Colonic mucosa (tissue), 1 donor: ENCODE measurements around a stretch of chr12.

GRCh38 chr12:15220015-15220778 lies 1.0 kb downstream of the RERG start:
- PRO-cap = no peak

- PRO-cap = no peak
Observed at GRCh38 chr12:15862745-15863328, 19.4 kb upstream of the STRAP start.

GRCh38 chr12:15881424-15881770 lies 790 bp upstream of the STRAP start:
- PRO-cap = no peak

GRCh38 chr12:16021114-16021800 lies 110.1 kb downstream of the DERA start:
- PRO-cap = no peak

- PRO-cap = no peak
Observed at GRCh38 chr12:16057934-16058436, 146.9 kb downstream of the DERA start.

GRCh38 chr12:16175985-16176380 lies 101.5 kb downstream of the SLC15A5 start:
- PRO-cap = no peak

DNA sequence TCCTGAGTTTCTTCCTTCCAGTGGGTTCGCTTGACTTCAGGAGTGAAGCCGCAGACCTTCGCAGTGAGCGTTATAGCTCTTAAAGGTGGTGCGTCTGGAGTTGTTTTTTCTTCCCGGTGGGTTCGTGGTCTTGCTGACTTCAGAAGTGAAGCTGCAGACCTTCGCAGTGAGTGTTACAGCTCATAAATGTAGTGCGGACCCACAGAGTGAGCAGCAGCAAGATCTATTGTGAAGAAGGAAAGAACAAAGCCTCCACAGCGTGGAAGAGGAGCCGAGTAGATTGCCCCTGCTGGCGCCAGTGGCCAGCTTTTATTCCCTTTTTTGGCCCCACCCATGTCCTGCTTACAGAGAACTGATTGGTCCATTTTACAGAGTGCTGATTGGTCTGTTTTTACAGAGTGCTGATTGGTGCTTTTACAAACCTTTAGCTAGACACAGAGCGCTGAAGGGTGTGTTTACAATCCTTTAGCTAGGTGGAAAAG lies 14.9 kb upstream of the MGST1 start:
- PRO-cap = no peak

GRCh38 chr12:16347924-16348303 lies 469 bp downstream of the MGST1 start:
- PRO-cap = no peak

DNA sequence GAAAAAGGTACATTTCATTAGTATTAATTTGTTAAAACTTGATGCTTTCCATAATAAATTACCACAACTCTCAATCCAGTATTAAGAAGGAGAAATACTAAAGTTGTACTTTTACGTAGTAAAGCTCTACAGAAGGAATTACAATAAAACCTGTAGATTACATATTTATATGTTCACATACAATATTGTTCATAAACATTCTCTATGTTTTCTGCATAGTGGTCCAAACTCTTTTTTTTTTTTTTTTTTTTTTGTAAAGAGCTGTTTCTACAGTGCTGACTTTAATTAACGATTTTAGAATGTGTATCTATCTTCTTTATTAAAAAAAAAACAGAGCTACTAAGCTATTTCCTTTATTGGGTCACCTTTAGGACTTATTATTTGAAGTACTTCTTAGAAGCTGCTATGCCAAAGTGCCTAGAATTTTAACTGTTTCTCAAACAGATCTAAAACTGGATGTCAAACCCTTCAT lies 33.8 kb downstream of the LMO3 start:
- PRO-cap = no peak

- PRO-cap = no peak
Observed at GRCh38 chr12:16609031-16609674, 3.2 kb upstream of the LMO3 start.

DNA sequence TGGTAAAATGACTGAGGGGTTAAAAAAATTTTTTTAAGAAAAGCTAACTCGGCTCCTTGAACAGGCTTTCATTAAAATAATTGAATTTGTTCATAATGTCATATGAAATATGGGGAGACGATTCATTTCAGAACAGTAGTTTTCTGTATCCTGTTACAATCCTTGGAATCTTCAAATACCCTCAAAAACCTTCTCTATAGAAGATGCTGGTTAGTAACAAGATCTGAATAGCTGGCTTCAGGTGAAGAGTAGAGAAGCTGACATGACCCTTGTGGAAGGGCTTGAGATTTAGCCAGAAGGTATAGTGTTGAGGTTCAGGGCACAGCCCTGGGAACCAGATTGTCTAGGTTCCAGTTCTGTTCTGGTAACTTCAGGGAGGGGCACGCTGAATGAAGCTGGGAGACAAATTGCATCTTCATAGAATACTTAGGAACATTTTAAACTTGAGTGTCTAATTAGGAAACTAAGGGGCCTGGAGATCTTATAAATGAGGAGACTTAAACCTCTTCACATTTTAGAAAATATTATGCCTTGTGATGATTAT lies 451.2 kb upstream of the LMO3 start:
- PRO-cap = no peak

GRCh38 chr12:17281131-17281603 lies 675.2 kb upstream of the LMO3 start:
- PRO-cap = no peak

- PRO-cap = no peak
Observed at GRCh38 chr12:18242575-18243111, 18.7 kb upstream of the PIK3C2G start.

DNA sequence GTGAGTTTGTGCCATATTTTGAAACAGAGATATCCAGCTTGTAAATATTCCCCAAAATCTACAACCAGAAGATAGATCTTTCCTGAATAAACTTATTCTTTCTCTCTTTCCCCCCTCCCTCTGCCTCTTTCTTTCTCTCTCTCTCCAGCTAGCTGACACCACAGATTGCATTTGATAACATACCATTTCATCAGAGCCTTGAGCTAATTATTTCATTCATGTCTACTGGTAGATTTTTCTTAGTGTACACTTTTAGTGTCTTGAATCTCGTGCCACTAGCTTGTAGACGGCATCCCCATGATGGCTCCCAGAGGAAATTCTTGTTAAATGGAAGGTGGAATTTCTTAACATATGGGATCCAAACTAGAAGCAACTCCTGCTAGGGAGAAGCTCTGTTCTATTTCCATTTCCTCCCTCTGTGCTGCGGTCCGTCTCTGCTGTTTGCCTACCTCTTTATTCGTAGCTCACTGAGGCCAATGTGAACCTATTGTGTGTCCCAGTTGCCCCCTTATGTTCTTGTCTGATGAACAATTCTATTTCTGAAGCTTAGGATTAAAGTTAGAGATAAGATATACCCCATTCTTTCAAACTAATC lies 491 bp downstream of the PIK3C2G start:
- PRO-cap = no peak

- PRO-cap = no peak
Observed at GRCh38 chr12:19856307-19856940, 417.1 kb downstream of the AEBP2 start.

DNA sequence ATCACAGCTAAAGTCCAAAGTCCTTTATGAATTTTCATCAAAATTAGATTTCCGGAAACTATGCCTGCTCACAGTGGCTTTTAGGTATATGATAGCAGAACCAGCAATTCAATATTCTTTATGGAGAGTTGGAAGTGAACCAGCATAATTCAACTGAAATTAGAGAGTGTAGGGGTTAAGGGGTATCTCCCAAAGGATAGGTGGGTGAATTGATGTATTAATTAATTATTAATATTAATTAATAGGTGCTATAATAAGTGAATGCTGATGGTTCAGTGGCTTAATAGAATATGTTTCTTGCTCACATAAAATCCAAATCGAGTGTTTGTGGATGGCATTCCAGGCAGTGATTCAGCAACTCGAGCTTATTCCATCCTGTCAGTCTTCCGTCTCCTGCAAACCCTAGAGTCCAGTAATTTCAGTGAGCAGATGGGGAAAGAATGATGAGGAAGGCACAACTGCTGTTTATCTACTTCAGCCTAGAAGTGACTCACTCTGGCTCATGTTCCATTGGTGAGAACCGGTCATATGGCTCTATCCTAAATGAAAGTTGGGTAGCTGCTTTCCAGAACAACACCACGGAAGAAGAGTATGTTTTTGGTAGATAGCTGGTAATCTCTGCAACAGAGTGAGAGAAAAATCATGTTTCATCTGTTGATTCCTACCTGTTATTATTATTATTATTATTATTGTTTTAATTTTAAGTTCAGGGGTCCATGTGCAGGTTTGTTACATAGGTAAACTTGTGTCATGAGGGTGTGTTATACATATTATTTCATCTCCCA lies 421.8 kb upstream of the PDE3A start:
- PRO-cap = no peak

GRCh38 chr12:20369417-20370635 lies 1.5 kb downstream of the PDE3A start:
- PRO-cap = bidirectional peak, plus-strand start at chr12:20369696, minus-strand start at chr12:20369560; bidirectional peak, plus-strand start at chr12:20370139, minus-strand start at chr12:20369938; bidirectional peak, plus-strand start at chr12:20370305, minus-strand start at chr12:20370231

DNA sequence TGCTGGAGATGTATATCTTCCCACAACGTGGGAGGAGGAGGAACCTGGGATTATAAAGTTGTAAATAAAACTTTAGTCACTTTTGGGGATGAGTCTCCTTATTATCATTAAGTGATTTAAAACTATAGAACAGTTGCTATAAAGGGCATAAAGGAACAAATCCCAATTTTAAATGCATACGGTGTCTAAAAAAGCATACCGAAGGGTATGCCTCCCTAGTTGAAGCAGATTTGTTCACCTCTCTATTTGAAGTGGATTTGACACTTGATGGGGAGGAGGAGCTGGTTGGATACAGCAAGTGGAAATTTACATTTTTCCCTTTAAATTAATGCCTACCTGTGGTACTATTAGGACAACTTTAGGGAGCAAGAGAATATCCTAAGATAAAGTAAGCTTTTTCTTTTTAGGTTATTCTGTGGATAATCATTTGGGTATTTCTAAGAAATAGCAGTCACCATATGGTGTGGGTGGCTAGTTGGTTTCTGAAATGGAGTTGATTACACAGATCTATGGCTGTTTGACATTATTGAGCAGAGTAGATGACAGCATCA lies 2.8 kb downstream of the PDE3A start:
- PRO-cap = no peak

GRCh38 chr12:20413179-20413977 lies 45.0 kb downstream of the PDE3A start:
- PRO-cap = no peak

DNA sequence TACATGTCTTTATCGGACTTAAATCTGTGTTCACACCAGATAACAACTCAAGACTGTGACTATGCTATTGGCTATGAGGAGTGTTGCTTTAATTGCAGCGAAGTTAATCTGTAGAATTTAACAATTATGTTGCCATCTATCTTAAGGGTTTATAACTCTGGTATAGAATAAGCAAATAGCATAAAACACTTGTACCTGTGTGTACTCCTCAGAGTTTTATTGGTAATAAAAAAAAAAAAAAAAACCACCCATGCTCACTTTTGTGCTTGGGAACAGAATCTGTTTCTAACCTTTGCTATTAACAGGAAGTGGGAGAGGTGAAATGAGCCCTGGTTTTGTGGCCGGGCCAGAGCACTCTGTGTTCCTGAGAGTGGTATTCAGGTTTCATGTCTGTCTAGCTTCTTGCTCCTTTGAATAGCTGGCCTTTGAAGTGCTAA lies 53.1 kb downstream of the PDE3A start:
- PRO-cap = unidirectional peak, plus-strand start at position 301 of the sequence